H7 (cell line): Measurements from ENCODE around the gene MXRA5.

GRCh38 chrX:282915-283921 is 2.0 kb downstream of the PLCXD1 start:
- RAMPAGE, long total RNA, result no peak

- RAMPAGE, long total RNA, result no peak
Observed at GRCh38 chrX:311315-311985, 7.1 kb downstream of the GTPBP6 start.

GRCh38 chrX:1385927-1386970 is 5.7 kb downstream of the SLC25A6 start:
- RAMPAGE, long total RNA, result no peak

- RAMPAGE, long total RNA, result no peak
Observed at GRCh38 chrX:1394908-1395612, 3.1 kb upstream of the SLC25A6 start.

DNA sequence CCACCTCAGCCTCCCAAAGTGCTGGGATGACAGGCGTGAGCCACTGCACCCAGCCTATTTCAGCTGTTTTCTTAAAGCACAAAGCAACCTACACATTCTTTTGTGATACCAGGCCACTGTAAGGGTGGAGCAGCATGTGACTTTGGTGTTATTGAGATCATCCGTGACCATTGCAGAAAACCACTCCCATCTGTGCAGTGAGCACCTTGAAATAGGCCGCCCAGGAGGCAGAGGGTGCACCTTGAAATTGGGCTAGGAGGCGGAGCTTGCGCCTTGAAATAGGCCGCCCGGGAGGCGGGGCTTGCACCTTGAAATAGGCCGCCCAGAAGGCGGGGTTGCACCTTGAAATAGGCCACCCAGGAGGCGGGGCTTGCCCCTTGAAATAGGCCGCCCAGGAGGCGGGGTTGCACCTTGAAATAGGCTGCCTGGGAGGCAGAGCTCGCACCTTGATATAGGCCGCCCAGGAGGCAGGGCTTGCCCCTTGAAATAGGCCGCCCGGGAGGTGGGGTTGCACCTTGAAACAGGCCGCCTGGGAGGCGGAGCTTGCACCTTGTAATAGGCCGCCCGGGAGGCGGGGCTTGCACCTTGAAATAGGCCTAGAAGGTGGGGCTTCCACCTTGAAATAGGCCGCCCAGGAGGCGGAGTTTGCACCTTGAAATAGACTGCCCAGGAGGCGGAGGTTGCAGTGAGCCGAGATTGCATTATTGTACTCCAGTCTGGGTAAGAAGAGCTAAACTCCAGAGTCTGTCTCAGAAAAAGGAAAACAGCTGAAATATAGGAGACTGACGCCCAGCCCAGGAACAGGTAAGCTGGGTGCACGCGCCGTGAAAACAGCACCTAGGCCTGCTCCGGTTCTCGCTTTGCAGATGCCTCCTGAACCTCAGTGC is 9.1 kb upstream of the SLC25A6 start:
- RAMPAGE, long total RNA, result no peak

- RAMPAGE, long total RNA, result no peak
Observed at GRCh38 chrX:1405240-1405892, 13.5 kb upstream of the SLC25A6 start.

DNA sequence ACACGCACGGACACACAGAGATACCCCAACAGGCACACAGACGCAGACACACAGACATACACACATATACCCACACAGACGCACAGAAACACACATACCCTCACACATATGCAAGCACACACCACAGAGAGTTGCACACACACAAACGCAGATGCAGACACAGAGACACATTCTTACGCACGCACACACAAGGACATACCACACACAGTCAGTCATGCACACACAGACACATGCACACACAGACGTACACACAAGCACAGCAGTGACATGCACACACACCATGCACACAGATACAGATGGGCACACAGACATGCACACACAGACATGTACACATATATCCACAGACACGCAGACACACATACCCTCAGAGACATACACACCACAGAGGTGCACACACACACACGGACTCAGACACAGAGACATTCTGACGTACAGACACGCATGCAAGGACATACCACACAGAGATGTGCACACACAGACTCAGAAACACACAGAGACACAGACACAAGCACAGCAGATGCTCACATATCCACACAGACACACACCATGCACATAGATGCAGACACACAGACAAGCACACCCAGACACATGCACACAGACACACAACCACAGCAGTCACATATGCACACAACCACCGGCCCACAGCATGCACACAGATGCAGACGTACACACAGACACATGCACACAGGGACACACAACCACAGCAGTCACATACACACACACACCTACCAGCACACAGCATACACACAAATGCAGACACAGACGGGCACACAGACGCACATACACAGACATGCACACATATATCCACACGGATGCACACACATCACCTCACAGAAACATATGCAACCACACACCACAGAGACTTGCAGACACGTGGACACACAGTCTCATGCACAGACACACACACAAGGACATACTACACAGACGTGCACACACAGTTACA is 24.9 kb upstream of the SLC25A6 start:
- RAMPAGE, long total RNA, result no peak

- RAMPAGE, long total RNA, result no peak
Observed at GRCh38 chrX:1418440-1418973, 26.6 kb upstream of the SLC25A6 start.

GRCh38 chrX:1470497-1470907 is 17.8 kb upstream of the ASMTL start:
- RAMPAGE, long total RNA, result no peak

DNA sequence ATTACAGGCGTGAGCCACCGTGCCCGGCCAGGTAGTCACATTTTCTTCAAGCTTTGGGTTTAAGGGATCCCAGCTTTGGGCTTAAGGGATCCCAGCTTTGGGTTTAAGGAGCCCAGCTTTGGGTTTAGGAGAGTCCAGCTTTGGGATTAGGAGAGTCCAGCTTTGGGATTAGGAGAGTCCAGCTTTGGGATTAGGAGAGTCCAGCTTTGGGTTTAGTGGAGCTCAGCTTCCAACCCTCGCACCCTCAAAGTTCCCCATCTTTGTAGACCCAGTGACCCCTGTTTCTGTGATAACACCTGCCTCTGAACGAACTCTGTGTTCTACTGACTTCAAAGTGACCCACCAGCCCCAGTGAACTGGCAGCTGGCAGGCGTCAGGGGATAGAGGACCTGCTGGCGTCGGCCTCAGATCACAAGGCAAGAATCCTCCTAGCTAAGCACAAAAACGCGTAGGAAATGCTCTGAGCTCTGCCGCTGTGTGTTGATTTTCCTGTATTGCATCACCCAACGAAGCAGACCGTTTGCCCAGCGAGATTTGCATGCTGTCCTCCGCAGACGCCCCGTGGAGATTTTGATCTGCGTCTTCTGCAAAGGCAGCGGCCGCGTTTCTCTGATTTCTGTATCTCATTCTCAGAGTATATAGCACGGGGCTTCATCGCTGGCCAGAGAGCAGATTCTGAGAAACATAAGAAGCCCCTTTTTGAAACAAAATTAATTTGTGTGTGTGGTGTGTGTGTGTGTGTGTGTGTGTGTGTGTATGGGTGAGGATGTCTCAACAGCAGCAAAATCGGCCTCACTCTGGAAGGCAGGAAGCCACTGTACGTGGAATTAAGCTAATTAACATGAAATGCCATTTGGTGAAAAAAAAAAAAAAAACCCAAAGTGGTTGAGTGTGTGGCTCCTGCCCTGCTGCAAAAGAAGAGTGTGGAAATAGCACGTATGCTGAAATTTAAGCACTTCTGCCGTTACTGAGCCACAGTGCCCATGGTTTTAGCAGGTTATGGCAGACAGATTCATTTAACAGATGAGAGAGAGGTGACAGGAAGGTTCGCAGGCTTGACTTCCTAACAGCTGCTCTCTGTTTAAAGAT is 29.1 kb upstream of the ASMTL start:
- RAMPAGE, long total RNA, result no peak

- RAMPAGE, long total RNA, result no peak
Observed at GRCh38 chrX:2159139-2159907, 341.5 kb downstream of the DHRSX start.

DNA sequence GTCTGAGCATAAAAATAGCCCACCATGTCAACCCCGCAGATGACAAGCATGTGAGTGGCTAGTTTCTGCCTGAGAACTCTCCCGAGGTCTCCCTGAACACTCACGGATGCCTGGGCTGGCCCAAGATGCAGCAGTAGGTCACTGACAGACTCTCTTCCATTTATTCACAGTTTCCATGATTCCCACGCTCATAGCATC is 158.3 kb downstream of the DHRSX start:
- RAMPAGE, long total RNA, result no peak

DNA sequence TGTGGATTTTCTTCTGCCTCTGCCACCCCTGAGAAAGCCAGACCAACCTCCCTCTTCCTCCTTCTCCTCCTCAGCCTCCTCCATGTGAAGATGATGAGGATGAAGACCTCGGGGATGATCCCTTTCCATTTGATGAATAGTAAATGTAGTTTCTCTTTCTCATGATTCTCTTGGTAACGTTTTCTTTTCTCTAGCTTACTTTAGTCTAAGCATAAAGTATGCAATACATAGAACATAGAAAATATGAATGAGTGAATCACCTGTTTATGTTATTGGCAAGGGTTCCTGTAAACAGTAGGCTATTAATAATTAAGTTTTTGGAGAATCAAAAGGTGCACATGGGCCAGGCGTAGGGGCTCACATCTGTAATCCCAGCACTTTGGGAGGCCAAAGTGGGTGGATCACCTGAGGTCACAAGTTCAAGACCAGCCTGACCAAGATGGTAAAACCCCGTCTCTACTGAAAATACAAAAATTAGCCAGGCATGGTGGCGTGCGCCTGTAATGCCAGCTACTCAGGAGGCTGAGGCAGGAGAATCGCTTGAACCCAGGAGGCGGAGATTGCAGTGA is 144.1 kb downstream of the DHRSX start:
- RAMPAGE, long total RNA, result no peak

DNA sequence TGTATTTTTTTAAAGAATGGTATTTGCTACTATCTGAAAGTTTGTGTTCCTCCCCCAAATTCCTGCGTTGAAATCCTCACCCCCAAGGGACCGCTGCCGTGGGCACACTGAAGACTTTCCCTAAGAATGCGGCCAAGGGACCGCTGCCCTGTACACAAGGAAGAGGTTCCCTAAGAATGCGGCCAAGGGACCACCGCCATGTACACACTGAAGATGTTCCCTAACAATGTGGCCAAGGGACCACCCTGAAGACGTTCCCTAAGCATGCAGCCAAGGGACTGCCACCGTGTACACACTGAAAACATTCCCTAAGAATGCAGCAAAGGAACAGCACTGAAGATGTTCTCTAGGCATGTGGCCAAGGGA is 55.3 kb downstream of the DHRSX start:
- RAMPAGE, long total RNA, result no peak

GRCh38 chrX:2484310-2485285 is 16.2 kb downstream of the DHRSX start:
- RAMPAGE, long total RNA, result no peak

GRCh38 chrX:2485885-2486448 is 14.8 kb downstream of the DHRSX start:
- RAMPAGE, long total RNA, result no peak

DNA sequence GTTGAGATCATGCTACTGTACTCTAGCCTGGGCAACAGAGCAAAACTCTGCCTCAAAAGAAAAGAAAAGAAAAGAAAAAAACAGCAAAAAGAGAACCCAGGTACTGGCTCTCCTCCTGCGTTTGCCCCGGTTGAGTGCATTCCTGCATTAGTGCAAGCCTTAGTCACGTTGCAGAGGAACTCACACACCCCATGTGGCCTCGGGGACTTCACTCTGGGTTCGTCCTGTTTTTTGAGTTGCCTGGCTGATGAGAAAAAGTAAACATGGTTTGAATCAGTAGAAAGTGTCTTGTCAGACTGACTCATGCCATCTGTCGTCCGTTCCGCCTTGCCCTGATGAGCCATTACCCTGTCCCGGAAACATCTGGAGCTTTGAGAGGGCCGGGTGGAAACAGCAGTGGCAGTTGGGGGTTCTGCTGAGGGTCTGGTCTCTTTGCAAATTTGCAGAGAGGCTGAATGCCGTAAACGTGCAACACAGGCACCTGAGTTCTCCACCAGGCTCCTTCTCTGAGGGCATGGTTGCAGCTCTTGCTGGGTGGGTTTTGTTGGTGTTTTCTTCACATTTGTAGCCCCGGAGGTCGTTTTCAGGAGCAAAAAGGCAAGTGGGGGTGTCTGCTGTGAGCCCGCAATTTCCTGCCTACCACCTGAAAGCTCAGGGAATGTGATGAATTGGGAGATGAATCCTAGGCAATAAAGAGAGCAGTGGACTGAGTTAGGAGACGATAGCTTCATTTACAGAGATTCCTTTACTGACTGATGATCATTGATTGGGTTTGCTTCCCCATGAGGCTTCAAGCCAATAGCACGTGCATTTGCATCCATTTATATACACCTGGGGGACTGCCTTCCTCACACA is 16.4 kb downstream of the CD99 start:
- RAMPAGE, long total RNA, result no peak

DNA sequence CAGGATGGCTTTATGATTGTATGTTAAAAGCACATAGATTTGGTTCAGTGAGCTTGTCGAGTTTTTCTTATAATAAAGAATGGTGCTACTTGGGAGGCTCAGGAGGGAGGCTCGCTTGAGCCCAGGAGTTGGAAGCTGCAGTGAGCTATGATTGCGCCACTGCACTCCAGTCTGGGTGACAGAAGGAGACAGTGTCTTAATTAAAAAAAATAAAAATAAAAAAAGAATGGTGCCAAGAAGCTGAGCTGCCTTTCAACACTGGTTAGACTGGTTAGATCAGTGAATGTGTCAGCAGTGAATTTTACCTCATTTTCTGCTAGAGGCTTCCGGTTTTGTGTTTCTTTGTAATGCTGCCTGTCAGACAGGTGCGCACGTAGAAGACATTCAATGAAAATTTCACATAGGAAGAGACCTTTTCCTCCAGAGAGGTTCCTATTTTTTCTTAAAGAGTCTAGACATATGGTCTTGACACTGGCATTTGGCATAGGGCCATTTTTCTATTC is 15.1 kb upstream of the ARSF start:
- RAMPAGE, long total RNA, result no peak

DNA sequence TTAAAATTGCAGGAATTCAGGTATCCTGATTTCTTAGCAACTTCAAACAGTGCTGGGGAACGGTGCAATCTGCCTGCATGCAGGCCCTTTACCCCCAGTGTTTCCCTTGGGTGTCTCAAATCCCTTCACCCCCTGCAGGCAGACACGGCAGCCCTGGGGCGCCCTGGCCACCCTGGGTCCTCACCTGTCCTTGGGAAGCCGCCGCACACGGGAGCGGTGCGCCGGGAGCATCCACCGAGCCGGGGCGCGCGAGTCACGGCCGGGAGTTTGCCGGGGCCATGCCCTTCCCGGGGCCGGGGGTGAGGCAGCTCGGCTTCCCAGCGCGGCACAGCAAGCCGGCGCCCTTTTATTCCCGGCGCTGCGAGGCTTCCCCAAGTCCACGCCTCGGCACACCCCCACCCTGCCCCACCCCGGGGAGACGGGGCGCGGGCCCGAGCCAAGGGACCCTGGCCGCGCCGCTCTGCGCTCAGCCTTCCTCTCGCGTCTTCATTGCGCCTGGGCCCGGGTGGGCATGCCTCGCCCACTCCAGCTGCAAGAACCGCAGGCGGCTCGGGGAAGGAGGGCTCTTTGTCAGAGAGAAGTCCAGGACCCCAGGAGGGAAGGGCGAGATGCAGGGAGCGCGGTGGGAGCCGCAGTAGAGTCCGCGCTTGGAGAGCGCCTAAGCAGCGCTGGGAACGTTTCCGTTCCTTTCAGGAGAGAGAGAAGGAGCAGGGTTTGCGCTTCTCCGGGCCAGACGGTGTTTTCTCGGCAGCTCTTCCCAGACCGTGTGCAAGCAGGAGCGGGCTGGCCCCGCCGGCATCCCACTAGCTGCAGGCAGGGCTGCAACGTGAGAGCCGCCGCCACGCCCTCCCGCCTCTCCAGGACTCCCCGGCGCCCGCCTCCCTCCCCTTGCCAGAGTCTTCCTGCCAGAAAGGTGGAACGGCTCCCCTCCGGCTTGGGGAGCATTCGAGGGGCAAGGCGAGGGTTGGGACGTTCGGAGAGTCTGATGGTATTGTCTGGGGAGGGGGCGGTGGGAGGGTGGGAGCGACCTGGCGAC is at the start of gene MXRA5:
Gene MXRA5, minus strand, starts transcription at position 322 of the 1,036 bp plus-strand sequence.
- RAMPAGE, long total RNA, result no peak

DNA sequence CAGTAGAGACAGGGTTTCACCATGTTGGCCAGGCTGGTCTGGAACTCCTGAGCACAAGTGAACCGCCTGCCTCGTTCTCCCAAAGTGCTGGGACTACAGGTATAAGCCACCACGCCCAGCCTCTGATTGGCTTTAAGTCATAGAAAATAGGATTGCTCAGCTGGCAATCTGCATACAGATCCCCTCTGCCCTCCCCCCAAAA is 469 bp upstream of the PRKX start:
- RAMPAGE, long total RNA, result no peak